ENCODE measurements around a stretch of chr10.

DNA sequence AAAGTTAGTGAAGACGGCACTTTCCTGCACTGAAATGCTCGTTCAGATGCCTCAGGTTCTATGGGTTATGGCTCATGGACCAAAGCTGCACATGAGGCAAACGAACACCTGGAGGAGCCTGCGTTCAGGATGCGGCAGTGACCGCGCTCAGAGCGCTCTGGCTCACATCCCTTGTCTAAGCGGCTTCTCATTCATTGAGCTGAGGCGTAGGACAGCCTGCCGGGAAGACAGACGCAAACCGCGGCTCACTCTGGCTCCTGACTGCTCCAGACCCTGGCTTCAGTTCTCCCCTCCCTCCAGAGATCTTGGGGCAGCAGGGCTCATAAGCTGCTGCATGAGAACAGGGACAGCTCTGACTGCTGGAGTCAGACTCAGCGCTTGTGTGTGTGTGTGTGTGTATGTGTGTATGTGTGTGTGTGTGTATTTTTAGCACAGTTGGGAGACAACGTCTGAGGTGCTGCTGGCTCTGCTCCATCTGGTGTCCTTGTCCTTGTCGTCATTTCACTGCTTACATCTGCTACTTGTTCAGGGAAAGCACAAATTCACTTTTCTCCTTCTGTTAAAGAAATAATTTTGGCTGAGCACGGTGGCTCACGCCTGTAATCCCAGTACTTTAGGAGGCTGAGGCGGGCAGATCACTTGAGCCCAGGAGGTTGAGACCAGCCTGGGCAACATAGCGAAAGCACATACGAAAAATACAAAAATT lies 15.9 kb upstream of the LYZL2 start:
- RAMPAGE, long total RNA, result no peak
- RRBS, result no CpG with 5 or more reads among the region's 22 CpGs

GRCh38 chr10:30652127-30652326 lies 22.5 kb upstream of the LYZL2 start:
- RAMPAGE, long total RNA, result no peak
- RRBS, result no CpG with 5 or more reads among the region's 2 CpGs

DNA sequence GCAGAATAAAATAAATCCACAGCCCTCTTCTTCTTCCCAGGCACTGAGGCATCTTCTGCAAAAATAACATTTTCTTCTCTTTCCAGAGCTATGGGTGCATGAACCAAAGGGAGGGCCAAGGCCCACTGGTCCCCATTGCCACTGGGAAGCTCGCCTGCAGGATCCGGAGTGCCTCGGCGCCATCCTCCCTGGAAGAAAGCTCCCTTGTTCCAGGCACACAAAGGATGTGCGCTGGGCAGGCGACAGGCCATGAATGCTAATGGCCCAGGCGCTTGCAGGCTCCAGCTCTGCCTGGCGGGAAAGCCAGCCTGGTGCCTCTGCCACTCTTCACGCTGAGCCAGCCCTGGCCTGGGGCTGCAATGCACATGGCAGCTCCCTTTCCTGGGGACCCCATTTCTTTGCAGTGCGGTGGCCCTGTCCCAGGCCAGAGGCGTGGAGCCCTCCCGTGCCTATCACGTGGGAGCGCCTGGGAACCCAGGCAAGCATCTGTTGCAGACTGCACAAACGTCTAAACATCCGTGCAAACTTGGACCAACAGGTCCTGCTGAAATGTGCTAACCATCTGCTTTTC lies 152.0 kb upstream of the LYZL2 start:
- RAMPAGE, long total RNA, result no peak
- RRBS, result no CpG with 5 or more reads among the region's 16 CpGs

GRCh38 chr10:30820152-30820626 lies 190.6 kb upstream of the LYZL2 start:
- RAMPAGE, long total RNA, result no peak
- RRBS, result no CpG with 5 or more reads among the region's 5 CpGs

GRCh38 chr10:31064439-31064775 lies 32.7 kb upstream of the ZNF438 start:
- RAMPAGE, long total RNA, result no peak
- RRBS, result no CpG with 5 or more reads among the region's 3 CpGs

- RAMPAGE, long total RNA, result no peak
- RRBS, result no CpG with 5 or more reads among the region's 7 CpGs
Observed at GRCh38 chr10:31150177-31150701, 118.6 kb upstream of the ZNF438 start.

- RAMPAGE, long total RNA, result no peak
- RRBS, result no CpG with 5 or more reads among the region's 4 CpGs
Observed at GRCh38 chr10:31342027-31342683, 23.1 kb downstream of the ZEB1 start.

DNA sequence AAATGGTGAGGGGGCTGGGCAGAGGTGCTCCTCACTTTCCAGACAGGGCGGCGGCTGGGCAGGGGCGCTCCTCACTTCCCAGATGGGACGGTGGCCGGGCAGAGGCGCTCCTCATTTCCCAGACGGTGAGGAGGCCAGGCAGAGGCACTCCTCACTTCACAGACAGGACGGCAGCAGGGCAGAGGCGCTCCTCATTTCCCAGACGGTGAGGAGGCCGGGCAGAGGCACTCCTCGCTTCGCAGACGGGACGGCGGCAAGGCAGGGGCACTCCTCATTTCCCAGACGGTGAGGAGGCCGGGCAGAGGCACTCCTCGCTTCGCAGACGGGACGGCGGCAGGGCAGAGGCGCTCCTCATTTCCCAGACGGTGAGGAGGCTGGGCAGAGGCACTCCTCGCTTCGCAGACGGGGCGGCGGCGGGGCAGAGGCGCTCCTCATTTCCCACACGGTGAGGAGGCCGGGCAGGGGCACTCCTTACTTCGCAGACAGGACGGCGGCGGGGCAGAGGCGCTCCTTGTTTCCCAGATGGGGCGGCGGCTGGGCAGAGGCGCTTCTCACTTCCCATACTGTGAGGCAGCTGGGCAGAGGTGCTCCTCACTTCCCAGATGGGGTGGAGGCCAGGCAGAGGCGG lies 42.7 kb downstream of the ZEB1 start:
- RAMPAGE, long total RNA, result no peak
- RRBS, result no CpG with 5 or more reads among the region's 43 CpGs

DNA sequence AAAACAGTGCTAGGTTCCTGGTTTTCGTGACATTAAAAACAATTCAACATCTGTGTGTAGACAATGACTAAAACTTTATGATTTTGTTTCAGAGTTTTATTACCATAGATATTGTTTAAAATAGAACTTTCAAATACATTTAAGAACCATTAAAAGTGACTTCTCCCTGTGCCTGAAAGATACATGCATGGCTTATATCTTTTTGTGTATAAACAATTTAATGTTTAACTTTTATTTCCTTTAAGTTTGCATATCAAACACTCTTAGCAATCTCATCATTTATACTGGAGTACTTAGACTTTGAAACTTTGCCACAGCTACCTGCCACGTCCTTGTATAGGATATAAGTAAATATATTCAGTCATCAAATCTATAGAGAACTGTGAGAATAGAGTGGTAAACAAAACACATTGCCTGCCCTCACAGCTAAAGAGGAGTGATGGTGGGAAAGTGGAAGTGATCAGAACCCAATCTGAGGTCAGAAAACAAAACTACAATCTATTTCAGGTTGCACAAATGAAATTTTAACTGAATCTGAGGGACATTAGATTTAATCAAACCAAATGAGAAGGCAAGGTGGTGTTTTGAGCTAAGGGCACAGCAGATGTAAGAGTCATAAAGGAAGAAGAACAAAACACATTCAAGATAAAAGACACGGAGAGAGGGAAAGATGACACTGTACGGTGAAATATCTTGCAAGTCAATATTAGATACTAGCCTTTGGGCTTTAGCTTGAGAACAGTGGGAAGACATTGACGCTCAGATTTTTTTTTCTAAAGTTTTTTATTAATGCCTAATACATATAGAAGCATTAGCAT lies 74.8 kb downstream of the ZEB1 start:
- RAMPAGE, long total RNA, result no peak
- RRBS, result no CpG with 5 or more reads among the region's 5 CpGs

DNA sequence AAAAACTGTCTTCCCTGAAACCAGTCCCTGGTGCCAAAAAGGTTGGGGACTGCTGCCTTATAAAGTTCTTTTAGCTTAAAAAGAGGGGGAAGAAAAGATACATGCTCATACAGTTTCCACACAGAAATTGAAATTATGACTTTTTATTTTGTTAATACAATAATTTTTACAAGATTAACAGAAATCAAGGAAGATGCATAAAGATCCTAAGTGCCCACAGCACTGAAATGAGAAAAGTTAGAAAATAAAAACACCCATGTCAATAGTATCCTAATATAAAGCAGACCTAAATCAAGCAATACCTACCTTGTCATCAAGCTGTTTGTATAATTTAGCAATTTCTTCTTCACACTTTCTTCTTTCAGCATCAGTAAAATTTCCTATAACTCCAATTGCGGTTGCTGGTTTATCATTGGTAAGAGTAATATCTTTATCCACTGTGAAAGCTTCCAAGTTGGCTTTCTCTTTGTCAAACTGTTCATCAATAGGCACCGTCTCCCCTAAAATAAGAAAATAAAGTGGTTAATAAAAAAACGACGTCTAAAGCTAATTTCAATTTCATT lies 22.6 kb downstream of the KIF5B start:
- RAMPAGE, long total RNA, result no peak
- RRBS, result no CpG with 5 or more reads among the region's 4 CpGs

DNA sequence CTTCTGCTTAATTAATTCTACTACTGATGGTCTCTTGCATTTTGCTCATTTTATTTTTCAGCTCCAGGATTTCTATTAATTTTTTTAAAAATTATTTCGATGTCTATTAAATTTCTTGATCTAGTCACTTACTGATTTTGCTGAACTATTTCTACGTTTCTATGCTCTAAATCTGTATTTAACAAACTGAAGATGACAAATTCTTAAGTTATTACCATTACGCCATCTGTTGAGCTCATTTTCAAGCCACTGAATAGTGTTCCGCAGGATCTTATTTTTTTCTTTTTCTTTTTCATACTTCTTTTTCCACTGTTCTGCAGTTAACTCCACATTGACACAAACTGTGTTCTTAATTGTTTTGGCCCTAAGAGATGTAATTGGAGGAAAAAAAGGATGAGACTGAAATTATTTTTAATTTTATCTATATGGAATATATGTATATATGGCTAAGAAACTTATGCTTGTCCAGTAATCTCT lies 21.7 kb downstream of the KIF5B start:
- RAMPAGE, long total RNA, result no peak
- RRBS, result no CpG with 5 or more reads among the region's 4 CpGs

GRCh38 chr10:32141038-32141469 lies 84.8 kb upstream of the KIF5B start:
- RAMPAGE, long total RNA, result no peak
- RRBS, result no CpG with 5 or more reads among the region's 3 CpGs

DNA sequence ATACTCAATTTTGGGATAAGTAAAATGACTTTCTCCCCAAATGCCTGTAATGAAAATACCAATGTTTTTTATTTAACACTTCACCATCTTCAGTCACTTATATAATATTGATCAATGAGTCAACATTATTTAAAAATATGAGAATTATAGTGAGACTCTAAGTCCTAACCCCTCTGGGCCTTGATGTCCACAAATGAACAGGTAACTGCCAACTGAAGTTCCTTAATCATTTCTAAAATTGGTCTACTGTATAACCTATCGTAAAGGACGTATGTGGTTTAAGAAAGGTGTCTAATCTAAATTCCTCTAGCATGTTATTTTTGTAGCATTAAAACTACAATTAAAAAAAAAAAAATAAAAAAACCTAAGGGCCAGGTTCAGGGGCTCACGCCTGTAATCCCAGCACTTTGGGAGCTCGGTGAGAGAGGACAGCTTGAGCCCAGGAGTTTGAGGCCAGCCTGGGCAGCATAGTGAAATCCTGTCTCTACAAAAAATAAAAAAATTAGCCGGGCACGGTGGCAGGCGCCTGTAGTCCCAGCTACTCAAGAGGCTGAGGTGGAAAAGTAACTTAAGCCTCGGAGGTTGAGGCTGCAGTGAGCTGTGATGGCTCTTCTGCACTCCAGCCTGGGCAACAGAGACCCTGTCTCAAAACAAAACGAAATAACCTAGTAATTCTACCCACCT lies 1.8 kb downstream of the ITGB1 start:
- RAMPAGE, long total RNA, result no peak
- RRBS, result no CpG with 5 or more reads among the region's 9 CpGs

- RAMPAGE, long total RNA, result no peak
- RRBS, result no CpG with 5 or more reads among the region's 8 CpGs
Observed at GRCh38 chr10:32959687-32960528, 1.9 kb upstream of the ITGB1 start.

DNA sequence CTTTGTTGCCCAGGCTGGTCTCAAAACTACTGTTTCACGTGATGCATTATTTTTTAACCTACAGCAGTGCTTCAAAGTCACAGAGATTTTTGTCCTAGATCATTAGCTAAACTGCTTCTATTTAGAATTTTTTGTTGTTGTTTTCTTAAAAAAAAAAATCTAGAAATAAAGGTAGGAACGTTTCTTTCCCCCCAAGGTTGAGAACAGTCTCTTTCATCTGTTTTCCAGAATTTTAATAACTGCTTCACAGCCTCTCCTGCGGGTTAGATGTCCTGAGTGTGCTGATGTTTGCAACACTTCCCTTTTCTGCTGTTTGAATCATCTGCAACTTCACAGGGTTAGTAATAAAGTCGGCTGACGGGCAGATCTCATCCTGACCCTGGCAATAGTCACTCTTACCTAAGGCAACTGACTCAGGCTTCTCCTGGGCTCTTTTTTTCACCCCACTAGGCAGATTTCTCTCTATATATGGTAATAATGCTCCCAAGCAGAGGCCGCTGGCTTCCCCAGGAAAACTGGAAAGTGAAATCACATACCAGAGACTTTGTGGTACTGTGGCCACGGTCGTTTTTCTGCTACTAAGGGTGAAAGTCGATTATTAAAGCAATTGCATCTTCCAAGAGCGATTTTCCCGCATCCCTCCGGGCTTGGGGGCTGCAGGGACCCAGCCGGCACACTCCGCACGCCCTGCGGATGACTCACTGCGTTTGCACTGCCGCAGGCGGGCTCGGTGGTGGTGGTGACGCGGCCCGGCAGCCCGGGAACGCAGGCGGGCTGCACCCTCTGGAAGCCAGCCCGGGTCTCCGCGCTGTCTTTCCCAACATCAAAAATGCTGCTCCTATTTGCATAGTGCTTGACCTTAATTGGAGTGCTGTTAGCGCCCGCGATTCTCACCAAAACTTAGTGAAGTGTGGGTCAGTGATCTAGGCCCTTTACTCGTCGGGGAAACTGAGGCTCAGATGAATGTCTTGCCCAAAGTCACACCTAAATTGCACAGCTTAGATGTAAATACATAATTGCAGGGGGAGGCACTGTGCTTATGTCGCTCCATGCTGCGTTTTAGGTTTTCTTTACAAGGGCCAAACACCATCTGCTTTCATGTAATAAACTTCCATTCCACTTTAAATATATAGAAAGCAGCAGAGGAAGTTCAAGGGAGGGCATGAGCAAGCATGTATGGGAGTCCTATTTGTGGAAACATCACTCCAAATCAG lies 47.5 kb upstream of the ITGB1 start:
- RAMPAGE, long total RNA, result no peak
- RRBS, result 8% methylated on average over 14 of the region's 36 CpGs

GRCh38 chr10:33136098-33136820 lies 178.2 kb upstream of the ITGB1 start:
- RAMPAGE, long total RNA, result no peak
- RRBS, result no CpG with 5 or more reads among the region's 6 CpGs

GRCh38 chr10:33155666-33156211 lies 178.7 kb downstream of the NRP1 start:
- RAMPAGE, long total RNA, result no peak
- RRBS, result no CpG with 5 or more reads among the region's 3 CpGs

- RAMPAGE, long total RNA, result no peak
- RRBS, result no CpG with 5 or more reads among the region's 8 CpGs
Observed at GRCh38 chr10:33276957-33277661, 57.4 kb downstream of the NRP1 start.

DNA sequence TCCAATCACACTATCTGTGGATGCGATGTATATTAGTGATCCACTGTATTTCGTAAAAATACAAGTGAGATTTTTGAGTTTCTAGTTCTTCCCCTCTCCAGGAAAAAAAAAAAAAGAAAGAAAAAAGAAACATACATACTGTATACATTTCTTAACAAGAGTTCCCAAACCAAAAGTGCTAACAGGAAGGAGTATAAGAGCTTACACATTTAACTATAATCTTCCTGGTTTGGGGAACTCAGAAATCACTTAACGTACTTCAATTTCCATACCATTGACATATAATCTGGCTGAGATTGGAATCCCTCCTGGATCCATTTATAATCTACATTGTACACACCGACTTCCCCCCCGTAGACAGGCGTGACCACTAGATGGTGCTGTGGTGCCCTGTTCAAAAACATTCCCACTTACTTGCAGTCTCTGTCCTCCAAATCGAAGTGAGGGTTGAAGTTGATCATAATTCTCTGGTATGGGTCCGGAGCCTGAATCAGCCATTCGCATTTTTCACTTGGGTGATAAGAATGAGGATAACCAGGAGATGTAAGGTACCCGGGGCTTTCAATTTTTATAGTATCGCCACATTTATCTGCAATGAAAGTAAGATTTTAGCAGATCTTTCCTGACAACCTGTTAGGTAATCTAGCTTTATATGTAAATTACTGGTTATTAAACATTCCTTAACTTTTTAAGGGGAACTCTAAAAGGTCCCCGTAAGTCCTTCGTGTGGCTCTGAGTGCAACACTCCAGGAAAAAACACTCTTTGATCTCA lies 4.0 kb downstream of the NRP1 start:
- RAMPAGE, long total RNA, result no peak
- RRBS, result 17% methylated on average over 1 of the region's 13 CpGs

DNA sequence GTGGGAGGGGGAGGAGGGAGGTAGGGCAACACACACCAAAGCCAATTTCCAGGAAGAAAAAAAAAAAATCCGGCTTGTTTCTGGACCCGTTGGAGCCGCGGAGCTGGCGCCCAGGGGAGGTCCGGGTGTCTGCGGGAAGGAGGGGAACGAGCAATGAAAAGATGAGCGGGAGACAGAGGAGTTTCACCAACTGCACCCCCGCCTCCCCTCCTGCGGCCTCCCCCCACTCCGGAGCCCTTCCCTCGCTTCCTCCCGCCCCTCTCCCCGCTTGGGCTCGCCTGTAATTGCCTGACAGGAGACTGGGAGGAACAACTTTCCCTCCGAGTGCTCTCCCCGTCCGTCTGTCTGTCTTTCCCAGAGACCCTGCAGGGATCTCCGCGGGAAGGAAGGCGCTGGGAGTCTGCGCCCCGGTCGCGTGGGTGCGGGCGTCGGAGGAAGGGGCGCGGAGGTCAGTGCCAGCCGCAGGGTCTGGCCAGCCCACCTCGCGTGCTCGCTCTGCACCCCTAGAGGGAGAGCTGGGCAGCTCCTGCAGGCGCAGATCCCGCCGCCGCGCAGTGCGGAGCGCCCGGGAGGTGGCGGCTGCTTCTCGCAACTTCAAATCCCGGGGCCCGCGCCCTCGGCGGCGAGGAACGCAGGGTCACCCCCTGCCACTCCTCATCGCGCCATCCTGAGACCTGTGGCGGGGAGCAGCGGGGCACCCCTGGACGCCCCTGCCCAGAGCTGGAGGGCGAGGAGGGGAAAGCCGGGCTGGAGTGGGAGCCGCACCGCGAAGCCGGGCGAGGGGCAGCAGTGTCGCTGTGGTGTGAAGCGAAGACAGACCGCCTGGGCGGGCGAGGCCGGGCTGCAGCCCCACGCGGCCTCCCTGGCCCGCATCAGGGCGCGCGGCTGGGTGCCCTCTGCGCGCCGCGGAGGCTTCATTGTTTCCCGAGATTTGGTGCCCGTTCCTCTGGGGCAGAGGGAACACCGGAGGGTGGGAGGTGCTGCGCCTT lies 539 bp upstream of the NRP1 start:
- RAMPAGE, long total RNA, result no peak
- RRBS, result 2% methylated on average over 19 of the region's 84 CpGs